Left cardiac atrium (tissue), 1 donor: Measurements from ENCODE around the gene CKAP5.

GRCh38 chr11:46330393-46330926, 16.8 kb upstream of the DGKZ start:
- PRO-cap: no peak

- PRO-cap: no peak
Observed at GRCh38 chr11:46377334-46378272, 3.9 kb upstream of the MDK start.

DNA sequence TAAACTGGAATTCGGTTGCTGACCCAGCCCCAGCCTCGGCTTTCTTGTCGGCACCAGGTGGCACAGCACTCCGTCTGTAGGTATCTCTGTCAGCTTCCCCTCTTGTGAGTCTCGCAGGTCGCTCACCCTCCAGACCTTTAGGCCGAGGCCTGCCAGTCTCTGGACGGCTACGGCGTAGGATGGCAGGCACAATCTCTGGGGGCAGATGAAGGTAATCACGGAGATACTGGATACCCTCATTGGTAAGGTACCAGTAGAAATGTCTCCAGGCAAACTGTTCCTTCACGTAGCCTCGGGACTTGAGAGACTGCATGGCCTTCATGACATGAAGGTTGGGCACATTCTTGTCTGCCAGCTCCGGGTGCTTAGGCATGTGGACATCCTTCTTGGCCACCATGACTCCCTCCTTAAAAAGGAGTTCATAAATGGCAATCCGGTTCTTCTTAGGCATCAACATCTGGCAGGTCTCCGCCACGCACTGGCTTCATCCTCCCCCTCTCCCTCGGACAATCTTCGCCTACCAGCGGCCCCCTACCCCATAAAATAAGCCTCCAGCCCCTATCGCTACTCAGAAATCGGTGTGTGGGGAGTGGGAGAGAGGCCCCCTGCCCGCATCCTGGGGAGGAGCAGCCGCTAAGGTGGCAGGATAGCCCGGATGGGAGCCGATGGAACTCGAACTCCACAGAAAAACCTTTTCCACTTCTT, 37.3 kb upstream of the CHRM4 start:
- PRO-cap: no peak

DNA sequence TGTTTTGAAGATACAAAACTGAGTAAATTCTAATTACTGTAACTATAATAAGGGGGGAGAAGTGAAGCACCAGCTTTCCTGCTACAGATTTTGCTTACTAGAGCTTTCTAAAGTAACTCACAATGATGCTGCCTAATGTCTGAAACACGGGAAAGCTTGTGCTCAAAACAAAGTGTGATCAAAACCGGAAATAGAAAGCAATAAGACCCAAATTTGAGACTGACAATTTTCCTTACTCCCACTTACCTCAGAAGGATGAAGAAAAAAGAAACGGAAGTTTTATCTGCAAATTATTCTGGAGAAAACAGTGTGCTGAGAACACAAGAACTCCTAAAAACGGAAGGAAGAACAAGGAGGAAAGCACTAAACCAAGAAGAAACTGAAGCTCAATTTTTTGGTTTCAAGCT, 33.5 kb downstream of the AMBRA1 start:
- PRO-cap: no peak

- PRO-cap: no peak
Observed at GRCh38 chr11:46678629-46679659, 21.5 kb downstream of the ARHGAP1 start.

DNA sequence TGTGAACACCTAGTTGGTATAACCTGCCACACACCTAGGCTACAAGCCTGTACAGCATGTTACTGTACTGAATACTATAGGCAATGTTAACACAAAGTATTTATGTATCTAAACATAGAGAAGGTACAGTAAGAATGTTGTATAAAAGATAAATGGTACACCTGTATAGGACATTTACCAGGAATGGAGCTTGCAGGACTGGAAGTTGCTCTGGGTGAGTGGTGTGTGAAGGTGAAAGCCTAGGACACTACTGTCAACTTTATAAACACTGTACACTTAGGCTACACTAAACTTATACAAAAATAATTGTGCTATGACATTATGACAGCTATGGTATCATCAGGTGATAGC, 27.4 kb downstream of the F2 start:
- PRO-cap: no peak

GRCh38 chr11:46845489-46846553, at the start of gene CKAP5:
Gene CKAP5 (minus strand): TSS chr11:46846280.
- PRO-cap: bidirectional peak, plus-strand start at chr11:46845863, minus-strand start at chr11:46845797; bidirectional peak, plus-strand start at chr11:46846090, minus-strand start at chr11:46845981; bidirectional peak, plus-strand start at chr11:46846414, minus-strand start at chr11:46846292

DNA sequence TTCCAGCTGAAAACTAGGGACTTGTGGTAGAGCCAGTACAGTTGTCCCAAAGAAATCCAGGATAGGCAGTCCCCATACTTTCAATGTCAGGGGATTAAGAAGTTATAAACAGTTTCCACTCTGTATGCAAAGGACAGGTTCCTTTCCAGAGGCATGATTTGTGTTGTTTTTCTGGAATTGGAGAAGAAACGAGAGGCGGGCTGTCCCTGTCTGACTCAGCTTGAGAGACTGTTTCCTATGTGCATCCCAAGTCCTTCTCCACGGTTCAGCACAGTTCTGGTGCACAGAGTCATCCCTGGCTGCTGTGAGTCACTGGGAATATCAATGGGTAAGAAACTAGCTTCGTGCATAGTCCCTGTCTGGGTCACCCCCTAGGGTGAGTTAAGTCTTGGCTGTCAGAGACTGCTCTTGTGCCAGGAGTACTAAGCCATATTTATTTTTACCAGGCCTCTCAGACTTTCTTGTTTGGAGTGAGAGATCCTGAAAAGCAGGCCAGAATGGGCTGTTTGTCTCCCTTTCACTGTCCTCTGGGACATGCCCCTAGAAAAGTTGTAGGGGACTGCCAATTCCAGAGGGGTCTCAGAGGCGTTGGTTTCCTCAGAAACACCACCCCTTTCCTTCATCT, 2.4 kb upstream of the LRP4 start:
- PRO-cap: no peak

GRCh38 chr11:46981343-46981935, 44.9 kb downstream of the CSTPP1 start:
- PRO-cap: no peak

DNA sequence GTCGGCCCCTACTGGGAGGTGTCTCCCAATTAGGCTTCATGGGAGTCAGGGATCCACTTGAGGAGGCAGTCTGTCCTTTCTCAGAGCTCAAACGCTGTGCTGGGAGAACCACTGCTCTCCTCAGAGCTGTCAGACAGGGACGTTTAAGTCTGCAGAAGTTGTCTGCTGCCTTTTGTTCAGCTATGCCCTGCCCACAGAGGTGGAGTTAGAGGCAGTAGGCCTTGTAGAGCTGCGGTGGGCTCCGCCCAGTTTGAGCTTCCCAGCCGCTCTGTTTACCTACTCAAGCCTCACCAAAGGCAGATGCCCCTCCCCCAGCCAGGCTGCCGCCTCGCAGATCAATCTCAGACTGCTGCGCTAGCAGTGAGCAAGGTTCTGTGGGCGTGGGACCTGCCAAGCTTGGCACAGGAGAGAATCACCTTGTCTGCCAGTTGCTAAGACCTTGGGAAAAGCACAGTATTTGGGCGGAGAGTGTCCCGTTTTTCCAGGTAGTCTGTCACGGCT, 57.8 kb downstream of the ARFGAP2 start:
- PRO-cap: no peak

DNA sequence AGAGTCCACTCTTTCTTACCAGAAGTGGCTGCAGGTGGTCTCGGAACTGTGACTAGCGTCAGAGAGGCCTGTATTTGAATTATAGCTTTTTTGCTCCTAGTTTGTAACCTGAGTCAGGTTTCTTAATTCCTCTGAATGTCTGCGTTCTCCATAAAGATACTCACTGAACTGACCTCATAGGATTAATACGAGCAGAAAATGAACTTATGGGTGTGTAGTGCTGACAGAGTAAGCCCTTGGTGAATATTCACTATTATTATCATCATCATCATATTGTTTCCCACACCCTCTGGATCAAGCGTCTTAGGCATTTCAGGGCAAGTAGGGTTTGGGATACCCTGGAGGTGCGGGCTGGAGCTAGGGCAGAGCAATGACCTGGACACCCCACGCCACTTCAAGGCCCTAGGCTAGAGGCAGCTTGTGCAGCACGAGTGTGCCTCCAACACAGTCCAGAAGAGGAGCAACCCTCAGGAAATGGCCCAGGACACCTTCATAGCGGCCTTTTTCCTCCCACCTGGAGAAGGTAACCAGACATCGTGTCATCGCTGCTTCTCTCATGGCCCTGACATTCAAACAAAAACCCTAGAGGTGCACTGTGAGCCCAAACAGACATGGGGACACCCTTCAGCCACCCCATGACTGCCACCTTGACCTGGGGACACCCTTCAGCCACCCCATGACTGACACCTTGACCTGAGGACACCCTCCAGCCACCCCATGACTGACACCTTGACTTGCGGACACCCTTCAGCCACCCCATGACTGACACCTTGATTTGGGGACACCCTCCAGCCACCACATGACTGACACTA, 28.8 kb downstream of the ARFGAP2 start:
- PRO-cap: no peak

DNA sequence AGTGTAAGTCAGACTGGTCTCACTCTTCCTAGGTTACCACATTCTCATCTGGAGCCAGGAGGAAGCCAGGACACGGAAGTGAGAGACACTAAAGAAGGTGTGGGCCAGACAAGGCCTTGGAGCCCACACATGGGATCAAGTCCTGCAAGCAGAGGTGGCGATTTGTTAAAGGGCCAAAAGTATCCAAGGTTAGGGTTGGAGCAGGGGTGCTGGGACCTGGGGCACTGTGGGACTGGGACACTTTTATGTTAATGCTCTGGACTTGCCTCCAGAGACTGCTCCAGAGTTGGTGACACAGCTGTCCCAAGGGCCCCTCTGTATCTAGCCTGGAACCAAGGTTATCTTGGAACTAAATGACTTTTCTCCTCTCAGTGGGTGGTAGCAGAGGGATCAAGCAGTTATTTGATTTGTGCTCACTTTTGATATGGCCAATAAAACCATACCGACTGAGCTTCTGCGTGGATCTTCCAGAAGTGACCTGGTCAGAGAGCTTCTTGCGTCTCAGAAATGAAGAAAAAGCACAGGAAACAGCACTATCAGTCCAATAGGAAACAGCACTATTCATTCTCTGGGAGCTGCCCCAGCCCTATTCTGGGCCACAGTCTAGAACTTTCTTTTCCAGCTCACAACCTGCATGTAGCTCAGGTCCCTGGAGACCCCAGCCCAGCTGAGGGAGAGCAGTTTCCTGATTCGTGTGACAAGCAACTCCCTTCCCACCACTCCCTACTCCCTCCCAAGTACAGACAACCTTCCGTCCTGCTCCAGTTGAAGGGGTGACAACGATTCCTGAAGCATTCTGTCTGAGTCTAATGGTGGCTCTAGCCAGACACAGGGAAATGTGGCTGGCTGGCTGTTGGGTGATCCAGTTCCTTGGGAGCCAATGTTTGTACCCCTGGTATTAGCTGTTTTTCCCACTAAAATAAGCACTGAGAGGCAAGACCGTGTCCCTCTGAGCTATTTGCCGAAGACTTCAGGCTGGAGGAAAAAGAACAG, 9.6 kb downstream of the ACP2 start:
- PRO-cap: no peak

GRCh38 chr11:47357995-47358571, 5.6 kb upstream of the MYBPC3 start:
- PRO-cap: no peak

GRCh38 chr11:47413531-47414497, 5.4 kb downstream of the SLC39A13 start:
- PRO-cap: no peak

- PRO-cap: no peak
Observed at GRCh38 chr11:47449434-47449949, 556 bp upstream of the RAPSN start.

DNA sequence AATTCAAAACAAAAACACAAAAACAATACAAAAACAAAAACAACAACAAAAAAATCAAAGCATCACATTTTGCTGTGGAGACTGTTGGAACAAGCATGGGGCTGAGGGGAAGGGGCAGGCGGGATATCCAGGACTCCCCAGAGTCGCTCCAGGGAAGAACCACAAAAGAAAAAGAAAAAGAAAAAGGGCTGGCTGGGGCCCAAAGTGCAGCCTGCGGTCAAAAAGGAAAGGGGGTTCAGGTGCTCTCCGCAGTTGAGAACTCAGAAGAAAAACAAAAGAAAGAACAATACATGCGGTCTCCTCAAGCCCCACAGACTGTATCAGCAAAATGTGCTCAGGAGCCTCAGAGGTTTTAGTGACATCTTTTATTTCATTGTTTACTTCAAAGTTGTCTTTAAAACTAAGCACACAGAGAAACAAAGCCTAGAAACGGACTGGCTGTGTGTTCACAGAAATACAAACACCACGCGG, 19.1 kb upstream of the RAPSN start:
- PRO-cap: no peak

DNA sequence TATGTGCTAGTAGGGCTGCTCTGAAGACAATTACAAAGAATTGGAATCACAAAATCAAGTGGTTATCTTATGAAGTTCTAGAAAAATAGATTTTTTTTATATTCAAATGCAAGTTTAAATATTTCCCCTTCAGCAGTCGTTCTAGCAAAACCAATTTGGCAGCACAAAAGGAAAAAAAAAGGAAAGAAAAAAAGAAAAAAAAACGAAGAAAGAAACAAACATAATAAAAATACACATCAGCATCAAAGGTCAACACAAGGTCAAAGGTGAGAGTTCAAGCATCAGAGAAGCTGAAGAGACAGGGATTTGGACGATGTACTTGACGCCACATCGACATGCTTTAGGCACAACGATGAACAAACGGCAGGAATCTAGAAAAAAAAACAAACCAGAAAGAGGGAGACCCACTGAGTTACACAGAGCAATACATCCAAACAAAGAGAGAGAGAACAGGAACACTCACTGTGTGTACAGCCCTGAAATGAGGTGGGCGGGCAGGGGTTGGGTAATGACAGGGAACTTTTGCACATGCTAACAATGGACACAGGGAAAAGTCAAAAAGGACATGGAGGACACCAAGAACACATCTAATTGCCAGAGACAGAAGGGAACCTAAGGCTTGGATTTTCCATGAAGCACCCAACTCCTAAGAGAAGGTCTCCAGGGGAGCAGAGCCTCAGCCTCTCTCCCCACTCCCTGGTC, 19.7 kb upstream of the RAPSN start:
- PRO-cap: no peak

DNA sequence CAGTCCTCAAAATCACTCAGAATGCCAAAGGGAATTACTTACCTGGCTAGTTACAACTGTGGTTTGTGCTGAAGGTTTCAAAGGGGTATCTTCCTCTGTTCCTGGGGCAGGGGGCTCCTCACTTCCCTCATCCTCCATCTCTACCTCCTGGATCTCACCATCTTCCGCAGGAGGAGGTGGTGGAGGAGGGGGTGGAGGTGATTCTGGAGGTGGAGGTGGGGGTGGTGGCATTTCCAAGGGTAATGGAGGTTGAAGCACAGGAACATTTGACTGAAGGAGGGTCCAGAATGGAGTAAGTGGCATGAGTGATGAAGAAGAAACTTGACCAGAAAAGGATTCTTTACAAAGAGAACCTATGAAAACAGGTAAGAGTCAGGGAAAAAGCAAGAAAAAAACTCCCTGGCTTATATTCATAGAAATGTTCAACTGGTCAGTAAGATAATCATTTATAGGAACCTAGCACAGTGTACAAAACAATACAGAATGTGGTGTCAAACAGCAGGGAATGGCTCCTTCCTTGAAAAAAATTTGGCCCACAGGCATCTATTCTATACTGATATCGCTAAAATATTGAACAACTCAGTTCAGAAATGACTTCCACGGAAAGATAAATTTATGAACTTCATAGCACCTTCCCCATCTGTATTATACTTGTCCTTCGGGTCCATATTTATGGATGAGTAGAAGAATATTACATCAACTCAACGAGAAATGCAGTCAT, 9.4 kb upstream of the AGBL2 start:
- PRO-cap: no peak

- PRO-cap: no peak
Observed at GRCh38 chr11:47947354-47947587, 33.1 kb upstream of the PTPRJ start.

DNA sequence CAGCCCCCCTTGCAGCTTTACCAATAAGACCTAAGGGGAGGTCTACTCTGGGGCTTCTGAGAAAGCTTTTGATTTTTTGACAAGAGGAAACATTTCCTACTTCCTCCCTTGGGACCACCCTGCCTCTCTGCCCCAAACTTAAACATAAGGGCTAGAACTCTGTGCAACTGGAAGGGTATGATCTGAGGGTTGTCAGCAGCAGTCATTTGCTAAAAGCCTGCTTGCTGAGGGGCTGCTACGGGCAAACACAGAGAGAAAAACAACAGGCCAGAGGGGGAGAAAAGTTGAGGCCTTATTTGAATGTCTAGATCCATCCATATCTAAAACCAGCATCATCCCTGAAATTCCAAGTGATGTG, 29.8 kb upstream of the PTPRJ start:
- PRO-cap: no peak